T-cell (primary cell): ENCODE results near the genes PLD4, CDCA4, GPR132 and NUDT14.

DNA sequence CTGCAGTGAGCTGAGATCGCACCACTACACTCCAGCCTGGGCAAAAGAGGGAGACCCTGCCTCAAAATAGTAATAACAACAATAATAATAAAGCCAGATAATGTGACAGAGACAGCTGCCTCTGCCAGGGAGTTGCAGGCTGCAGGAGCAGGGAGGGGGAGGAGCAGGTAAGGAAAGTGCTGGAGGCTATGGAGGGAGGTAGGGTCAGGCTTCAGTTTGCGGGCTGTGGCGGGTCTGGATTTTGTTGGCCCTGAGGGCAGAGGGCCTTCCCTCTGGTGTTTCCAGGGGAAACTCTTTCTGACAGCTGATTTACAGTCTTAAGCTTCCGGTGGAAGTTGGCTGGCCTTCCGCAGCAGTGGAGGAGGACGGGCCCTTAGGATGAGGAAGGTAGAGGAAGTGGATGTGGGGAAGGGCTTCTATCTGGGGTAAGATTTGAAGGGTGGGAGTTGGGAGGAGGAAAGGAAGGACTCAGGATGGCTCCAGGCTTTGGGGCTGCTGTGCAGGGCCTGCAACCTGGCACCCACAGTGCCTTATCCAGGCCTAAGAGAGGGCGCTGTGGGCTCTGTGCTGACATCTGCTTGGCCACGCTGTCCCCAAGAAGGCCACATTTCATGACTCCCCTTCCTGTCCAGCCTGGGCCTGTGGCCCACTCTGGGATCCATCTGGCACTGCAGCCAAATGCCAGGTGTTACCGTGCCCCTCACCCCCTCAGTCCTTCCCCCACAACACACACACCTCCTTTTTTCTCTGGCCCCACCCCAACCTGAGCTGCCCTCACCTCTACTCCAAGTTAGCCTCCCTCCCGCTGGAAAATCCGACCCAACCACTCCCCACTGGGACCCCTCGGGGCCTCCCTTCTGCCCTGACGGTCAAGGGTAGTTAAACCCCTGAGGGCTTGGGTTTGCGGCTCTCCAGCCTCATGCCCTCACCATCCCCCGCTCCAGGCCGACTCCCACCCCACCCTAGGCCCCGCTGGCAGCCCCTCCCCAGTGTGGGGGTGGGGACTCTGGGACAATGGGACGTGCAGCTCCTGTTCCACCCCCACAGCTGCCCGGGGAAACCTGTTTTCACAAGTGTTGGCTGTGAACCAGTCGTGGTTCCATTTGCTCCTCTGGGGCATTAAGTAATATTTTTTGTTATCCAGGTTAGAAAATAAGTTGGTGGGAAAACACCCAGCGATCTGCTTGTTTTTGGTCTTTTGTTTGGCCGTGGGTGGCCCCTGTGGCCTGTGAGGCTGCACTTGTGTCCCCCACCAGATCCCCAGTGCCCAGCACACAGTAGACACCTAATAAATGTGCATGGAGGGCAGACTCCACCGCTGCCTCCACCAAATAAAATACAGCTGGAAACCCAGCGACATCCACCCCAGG, 7.8 kb upstream of the PPP1R13B start:
- PRO-cap, 7 experiments: no peak in any of the 7 experiments

- PRO-cap, 7 experiments: no peak in any of the 7 experiments
Observed at GRCh38 chr14:103867247-103868383, 20.2 kb upstream of the PPP1R13B start.

- PRO-cap, 7 experiments: no peak in any of the 7 experiments
Observed at GRCh38 chr14:103889279-103889612, 32.1 kb downstream of the ATP5MJ start.

GRCh38 chr14:104081022-104081833, 4.3 kb upstream of the ASPG start:
- PRO-cap, 7 experiments: no peak in any of the 7 experiments

GRCh38 chr14:104086691-104087538, 1.4 kb downstream of the ASPG start:
- PRO-cap, 7 experiments: no peak in any of the 7 experiments

DNA sequence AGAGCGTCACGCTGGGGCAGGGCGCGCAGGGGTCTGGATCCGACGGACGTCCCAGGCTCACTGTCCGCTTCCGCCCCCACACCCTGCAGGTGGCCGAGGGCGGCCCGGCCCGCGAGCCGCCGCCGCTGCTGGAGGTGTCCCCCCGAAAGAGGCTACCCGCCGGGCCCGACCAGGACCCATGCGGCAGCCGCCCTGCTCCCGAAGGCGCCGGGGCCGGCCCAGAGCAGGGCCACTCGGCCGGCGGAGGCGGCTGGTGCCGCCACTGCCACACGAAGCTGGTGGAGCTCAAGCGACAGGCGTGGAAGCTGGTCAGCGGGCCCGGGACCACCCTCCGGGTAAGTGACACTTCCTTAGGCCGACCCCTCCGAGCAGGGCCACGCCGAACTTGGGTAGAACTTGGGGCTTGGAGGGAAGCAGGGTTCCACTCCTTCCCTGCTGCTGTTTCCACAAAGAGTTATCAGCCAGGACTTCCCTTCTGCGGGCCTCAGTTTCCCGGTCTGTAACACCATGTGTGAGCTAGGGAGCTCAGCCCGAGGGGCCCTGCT, 639 bp downstream of the KIF26A start:
- PRO-cap, 7 experiments: no peak in any of the 7 experiments

DNA sequence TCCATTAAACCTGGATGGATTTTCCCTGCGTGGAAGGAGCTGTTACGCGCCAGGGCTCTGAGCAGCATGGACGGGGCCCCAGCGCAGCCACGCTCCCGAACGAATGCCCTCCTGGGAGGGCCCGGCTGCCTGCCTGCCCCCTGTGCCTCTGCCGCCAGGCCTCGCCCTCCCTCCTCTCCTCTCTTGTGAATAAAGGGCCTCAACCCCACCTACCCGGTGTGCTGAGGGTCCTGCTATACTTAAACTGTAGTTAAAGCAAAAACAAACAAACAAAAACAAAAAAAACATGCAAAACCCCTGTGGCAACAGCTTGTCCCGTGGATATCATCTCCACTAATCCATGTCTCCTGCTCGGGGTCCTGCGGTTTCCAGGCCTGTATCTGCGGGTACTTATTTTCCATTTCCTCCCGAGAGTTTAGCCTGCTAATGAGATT, 85.5 kb downstream of the KIF26A start:
- PRO-cap, 7 experiments: no peak in any of the 7 experiments

DNA sequence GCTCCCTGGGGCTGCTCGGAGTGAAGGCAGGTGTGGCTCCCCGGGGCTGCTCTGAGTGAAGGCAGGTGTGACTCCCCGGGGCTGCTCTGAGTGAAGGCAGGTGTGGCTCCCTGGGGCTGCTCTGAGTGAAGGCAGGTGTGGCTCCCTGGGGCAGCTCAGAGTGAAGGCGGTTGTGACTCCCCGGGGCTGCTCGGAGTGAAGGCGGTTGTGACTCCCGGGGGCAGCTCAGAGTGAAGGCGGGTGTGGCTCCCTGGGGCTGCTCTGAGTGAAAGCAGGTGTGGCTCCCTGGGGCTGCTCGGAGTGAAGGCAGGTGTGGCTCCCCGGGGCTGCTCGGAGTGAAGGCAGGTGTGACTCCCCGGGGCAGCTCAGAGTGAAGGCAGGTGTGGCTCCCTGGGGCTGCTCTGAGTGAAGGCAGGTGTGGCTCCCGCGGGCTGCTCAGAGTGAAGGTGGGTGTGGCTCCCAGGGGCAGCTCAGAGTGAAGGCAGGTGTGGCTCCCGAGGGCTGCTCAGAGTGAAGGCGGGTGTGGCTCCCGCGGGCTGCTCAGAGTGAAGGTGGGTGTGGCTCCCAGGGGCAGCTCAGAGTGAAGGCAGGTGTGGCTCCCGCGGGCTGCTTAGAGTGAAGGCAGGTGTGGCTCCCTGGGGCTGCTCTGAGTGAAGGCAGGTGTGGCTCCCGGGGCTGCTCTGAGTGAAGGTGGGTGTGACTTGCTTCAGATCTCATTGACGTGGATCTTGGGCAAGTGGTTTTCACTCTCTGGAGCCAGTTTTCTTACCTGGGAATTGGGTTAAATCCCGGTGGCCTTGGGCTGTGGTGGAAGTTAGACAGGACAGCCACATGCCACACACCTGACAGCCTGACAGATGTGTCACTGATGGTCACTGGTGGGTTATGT, 87.3 kb downstream of the KIF26A start:
- PRO-cap, 7 experiments: no peak in any of the 7 experiments

DNA sequence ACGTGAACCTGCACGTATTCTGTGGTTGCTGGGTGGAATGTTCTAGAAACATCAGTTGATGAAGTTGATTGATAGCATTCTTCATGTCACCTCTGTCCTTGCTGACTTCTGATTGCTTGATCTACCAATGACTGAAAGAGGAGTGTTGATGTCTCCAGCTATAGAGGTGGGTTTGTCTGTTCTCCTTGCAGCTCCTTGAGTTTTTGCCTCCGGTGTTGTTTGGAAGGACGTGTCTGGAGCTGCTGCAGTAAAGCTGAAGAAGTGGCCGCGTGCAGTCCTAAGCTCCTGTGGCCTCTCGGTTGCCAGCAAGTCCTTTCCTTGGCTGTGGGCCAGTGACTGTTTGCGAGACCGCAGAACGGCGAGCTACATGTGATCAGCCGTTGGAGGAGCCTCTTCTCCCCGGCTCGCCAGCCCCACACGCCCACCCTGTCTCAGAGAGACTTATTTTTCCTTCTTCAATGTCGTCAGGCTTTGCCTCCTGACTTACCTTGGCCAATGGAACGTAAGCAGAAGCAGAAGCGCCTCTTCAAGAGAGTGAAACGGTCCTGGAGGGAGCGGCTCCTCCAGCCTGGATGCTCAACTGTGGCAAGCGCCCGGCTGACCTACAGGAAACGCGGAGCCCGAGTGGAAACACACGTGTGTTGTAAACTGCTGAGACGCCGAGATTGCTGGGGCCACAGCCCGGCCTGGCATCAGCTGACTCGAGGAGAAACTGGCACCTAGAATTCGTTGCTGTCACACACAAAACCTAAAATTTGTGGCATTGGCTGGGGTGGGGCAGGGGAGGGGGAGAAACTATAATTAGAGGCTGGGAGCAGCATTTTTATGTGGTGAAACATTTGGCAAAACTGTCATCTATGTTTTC, 137.0 kb downstream of the KIF26A start:
- PRO-cap, 7 experiments: no peak in any of the 7 experiments

DNA sequence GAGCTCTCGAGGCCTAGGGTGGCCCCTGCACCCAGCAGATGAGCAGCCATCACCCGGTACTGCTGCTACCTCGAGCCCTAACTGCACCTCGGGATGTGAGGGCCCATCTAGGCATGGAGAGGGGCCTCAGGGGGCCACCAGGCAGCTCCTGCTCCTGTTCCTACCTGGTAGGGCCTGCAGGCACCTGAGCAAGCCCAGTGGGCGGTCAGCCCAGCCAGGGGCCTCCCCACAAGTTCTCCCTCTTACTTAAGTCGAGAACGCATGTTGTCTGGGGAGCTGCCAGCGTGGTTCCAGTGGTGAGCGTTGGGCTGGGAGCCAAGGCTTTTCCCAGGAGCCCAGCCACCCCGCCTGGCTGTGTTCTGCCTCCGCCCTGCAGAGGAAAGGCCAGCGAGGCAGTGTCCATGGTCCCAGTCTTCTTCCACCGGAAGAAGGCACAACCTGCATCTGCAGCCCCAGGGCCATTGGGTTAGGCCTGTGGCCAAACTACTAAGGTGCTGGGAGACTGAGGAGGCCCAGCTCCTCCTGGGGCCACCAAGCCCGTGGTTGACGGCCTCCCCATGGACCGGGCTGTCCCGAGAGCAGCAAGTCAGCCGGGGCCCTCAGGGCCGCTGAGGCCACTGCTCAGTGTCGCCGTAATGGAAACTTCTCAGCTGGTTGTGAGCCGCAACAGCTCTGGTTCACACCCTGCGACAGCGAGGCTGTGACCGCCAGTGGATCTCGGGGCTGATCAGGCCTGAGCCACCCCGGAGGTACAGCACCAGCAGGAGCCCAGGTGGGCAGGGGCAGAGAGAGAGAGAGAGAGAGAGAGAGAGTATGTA, 1.5 kb downstream of the C14orf180 start:
- PRO-cap, 7 experiments: no peak in any of the 7 experiments

- PRO-cap, 7 experiments: peak in 1 of 7 experiments; most common plus-strand start chr14:104707993 (in 1)
Observed at GRCh38 chr14:104707637-104708288, 16.3 kb upstream of the ADSS1 start.

- PRO-cap, 7 experiments: no peak in any of the 7 experiments
Observed at GRCh38 chr14:104735126-104735887, 11.3 kb downstream of the ADSS1 start.

DNA sequence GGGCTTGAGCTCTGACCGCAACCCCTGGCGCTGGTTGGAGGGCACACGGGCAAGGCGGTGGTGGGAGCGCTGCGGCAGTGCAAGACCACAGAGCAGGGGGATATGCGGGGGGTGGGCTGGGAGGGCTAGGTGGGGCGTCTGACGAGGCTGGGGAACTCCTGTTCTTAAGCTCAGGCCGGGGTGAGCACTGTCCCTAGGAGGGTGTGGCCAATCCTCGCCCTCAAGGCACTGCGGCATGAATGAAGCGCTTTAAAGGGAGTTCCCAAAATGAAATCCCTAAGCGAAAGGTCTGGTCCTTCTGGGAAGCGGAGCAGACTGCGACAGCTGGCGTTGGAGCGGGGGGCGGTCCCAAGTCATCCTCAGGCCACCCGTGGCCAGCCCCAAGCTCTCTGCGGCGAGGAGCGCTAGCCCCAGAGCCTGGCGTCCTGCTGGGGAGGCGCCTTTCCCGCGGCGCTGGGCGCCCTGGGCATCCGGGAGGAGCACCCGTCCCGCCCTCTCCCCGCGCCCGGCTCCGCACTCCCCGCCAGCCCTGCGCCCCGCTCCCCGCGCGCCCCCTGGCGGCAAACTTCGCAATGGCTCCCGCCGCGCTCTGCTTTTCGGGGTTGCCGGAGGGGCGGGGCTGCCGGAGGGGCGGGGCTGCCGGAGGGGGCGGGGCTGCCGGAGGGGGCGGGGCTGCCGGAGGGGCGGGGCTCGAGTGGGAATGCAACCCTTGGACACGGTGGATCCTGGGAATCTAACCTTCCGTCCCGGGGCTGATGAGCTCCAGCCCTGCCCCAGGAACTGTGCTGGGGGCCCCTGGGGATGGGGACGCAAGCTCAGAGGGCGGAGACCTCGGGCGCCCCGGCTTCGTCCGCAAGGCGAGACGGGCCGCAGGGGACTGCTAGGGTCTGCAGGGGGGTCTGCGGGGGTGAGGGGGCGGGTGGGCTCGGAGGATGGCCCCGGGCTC, 25.4 kb downstream of the ZBTB42 start:
- PRO-cap, 7 experiments: no peak in any of the 7 experiments

DNA sequence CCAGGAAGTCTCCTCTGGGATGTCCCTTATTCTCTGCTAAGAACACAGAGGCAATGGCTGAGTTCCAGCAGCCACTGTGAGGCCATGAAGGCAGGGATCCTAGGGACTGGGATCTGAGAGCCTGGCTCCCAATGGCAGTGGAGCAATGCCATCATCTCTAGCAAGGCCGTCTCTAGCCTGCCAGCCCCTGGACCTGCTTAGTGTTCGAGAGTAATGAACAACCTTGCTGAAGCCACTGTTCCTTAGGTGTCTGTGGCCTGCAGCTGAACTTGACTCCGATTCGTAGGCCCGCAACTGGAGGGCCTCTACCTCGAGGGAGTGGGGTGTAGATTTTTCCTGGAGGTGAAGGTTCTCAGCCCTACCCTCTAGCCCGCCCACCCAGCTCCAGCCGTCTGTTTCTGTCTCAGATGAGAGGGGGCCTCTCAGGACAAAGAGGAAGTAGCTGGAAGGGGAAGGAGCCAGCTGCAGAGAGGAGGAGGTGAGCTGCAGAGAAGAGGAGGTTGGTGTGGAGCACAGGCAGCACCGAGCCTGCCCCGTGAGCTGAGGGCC, at the start of gene PLD4:
Gene PLD4, plus strand, starts transcription at position 488 of the 549 bp plus-strand sequence.
- PRO-cap, 7 experiments: no peak in any of the 7 experiments

DNA sequence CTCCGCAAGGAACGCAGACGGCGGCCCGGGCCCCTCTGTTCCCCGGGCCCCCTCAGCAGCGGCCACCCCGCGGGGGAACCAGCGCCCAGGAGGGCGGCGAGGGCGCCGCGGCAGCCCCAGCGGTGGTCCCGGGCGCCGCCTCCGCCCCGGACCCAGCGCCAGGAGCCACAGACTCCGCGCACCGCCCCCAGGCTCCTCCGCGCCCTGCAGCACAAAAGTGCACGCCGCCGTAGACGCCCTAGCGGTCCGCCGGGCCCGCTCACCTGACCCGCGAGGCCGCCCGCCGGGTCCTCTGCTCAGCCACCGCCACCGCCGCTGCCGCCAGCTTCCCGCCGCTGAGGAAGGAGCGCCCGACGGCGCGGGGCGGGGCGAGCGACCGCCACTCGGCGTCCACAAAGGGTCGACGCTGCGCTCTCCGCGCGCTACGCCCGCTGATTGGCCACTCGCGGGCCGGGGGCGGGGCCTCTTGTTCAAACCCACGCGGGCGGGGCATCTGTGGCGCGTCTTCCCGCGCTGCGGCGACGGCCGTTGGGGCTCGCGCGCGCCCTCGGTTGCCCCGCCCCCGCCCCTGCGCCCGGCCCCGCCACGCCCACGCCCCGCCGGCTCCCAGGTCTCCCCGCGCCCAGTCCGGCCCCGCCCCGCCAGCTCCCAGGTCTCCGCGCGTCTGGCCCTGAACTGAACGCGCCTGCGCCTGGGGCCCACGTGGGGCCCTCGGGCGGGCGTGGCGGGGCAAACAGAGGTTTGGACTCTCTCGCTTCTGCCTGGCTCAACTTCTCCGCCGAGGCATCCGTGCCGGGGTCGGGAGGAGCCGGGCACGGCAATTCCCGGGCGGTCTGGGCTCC, at the start of gene CDCA4:
Gene CDCA4, minus strand, starts transcription at position 348 of the 842 bp plus-strand sequence.
- PRO-cap, 7 experiments: peak in 7 of 7 experiments; most common plus-strand start position 705 of the sequence (in 7); most common minus-strand start position 317 of the sequence (in 4)

DNA sequence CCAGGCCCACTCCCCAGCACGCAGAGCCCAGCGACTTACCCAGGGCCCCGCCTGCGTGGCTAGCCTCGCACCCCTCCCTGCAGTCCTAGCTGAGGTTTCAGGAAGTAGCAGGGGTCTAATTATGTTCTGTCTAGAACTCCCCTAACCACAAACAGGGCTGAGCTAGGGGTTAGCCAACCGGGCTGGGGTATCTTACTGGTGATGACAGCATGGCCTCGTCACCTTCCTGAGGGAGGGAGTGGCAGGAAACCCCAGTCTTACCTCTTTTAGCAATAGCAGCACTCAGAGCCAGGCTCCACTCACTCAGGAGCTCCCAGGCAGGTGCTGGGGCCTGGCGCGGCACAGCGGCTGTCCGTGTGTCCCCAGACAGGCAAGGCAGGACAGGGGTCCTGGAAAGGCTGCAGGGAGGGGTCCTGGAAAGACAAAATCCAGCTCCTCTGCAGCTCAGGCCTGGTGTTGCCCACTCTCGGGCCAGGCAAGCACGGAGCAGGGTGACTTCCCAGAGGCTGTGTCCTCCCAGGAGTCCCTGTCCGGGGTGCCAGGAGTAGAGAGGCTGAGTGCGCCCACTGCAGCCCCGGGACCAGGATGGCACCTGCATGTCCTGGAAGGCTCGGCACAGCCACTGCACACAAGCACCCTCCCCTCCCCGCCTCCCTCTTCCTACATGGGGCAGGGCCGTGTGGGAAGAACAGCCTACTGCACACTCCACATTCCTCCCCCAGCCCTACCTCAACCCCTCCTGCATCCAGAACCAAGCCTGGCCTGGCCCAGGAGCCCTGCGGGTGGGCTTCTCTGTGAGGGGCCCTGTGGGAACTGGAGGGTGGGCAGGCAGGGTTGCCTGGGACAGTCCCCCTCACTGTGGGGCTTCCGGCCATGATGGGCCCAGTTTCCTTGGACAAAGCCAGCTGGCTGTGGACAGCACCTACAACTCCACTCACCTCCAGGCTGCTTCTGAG, at the start of gene GPR132:
Gene GPR132, minus strand, starts transcription at position 91 of the 956 bp plus-strand sequence.
- PRO-cap, 7 experiments: peak in 7 of 7 experiments; most common plus-strand start position 298 of the sequence (in 6); most common minus-strand start position 91 of the sequence (in 7)

DNA sequence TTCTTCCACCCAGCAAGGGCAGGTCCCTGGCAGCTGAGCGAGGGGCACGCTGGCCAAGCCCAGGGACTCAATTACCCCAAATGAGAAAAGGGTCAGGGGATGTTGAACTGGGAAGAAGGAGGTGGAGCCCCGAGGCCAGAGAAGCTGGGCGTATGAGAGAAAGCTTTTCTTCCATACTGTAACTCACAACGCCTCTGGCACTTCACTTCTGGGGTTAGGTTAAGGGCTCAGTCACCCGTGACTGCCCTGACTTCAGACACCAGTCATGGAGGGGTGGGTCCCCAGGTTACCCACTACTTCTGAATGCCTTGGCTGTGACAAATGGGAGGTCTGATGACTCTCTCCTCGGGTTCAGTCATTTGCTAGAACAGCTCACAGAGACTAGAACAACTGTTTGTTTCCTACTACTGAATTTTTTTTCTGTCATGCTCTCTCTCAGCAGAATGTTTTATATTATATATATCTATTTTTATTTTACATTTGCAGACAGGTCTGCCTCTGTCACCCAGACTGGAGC, 5.6 kb upstream of the GPR132 start:
- PRO-cap, 7 experiments: no peak in any of the 7 experiments

DNA sequence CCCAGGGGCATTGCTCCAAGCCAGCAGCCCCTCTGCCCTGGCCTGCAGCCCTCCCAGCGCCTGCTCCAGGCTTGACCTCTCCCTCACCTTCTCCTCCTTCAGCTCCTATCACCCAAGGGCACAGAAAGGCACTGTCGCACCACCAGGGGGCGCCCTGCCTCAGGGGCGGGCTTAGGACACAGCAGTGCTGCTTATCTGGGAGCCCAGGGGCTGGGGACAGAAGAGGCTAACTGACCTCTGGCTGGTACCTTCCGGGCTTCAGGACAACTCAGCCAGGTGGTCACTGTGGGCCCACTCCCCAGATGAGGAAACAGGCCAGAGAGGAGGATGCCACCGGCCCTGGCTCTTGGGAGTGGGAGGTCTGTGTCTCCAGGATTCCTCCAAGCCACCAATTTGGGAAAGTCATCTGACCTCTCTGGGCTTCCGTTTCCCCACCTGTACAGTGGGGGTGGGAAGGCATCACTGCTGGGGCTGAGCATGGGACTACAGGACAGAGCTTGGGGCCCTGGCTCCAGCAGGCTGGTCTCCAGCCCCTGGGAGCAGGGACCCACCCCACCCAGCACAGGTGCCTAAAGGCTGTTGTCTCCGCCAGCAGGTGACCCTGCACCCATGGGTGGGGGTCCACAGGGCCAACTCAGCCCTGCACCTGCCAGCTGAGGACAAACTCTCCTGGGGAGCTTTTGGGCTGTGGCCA, 25.4 kb upstream of the GPR132 start:
- PRO-cap, 7 experiments: no peak in any of the 7 experiments

DNA sequence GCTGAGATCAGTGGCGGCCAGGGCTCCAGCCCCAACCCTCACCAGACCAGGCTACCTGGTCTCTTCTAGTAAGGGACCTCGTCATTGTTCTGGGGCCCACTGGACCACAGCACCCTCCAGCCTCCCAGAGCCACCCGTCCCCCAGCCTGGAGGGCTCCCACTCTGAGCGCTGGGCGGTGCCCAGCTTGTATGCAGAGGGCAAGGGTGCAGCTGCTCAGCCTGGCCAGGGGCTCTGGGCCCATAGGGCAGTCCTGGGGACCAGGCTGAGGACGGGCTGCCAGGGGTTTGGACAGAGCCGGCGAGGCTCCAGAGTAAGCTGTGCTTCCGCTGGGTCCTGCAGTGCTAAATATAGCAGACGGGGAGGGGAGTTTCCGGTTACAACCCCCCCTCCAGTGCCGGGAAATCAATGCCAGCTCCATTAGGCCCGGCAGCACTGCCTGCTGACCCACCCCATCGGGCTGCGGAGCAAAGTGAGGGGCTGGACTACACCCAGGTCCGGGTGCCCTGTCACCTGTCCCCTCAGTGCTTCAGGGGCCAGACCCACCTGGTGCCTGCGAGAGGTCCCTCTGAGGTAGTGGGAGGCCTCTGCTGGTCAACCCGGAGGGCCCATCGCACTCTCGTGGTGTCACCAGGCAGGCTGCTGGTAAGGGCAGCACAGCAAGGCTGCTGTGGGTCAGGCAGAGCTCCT, 2.4 kb upstream of the JAG2 start:
- PRO-cap, 7 experiments: no peak in any of the 7 experiments

- PRO-cap, 7 experiments: peak in 7 of 7 experiments; most common plus-strand start chr14:105181419 (in 2); most common minus-strand start chr14:105181312 (in 7)
Observed at GRCh38 chr14:105180847-105181504, at the start of gene NUDT14. NUDT14 (minus strand) TSS chr14:105181312.